Metastatic Pancreatic Carcinoma in the Ovary (tissue), 1 donor: ENCODE measurements around a stretch of chr10.

GRCh38 chr10:22536399-22537674, 177.5 kb downstream of the PIP4K2A start:
- PRO-cap = no peak

DNA sequence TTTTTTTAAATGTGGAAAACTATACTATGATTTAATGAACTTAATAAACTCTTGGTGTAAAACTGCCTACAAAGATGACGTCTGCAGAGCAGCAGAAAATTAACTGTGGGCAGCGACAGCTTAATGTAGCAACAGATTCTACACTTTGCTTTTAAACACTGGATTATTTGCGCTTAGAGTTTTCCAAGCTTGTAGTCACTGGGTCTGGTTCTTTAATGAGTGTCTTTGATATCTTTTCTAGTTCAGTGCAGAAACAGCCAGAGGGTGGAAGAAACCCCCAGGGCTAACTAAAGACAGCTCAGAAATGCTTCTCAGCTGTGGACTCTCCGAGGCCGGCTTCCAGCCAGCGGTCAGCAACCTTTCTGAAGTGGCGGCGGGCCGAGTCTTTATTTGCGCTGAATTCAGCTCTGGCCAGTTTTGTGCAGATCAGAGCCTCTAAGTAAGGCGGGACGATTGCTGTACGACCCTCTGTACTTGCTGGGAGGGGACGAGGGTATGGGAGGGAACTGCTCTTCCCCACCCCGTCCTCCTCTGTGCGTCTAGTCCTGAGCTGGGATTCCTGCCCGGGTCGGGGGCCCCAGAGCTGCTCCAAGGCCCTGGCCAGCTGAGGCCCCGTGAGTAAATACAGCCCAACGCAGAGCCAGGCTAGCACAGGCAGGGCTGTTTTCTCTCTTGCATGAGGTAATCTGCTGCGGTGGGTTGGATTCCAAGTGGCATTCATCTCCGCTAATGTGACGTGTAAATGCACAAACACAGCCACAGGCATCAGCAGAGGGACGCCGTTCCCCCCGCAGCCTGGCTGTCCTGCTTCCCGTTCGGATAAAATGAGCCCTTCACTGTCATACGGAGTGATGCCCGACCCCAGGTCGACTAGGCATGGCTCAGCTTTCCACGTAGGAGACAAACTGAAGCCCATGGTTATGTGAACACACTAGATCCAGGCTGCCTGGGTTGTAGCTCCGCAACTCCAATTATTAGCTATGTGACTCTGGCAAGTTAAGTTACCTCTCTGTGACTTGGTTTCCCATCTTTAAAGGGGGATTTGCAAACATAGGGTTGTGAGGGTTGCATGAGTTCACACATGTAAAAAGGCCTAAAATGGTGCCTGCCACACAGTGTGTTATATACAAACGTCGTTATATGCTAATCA, 159.7 kb downstream of the PIP4K2A start:
- PRO-cap = no peak

- PRO-cap = no peak
Measured at GRCh38 chr10:22572617-22573699, 141.4 kb downstream of the PIP4K2A start.

- PRO-cap = no peak
Measured at GRCh38 chr10:22649314-22649961, 64.9 kb downstream of the PIP4K2A start.

- PRO-cap = bidirectional peak, plus-strand start at chr10:23344301, minus-strand start at chr10:23344044
Measured at GRCh38 chr10:23343544-23344197, 926 bp downstream of the C10orf67 start.

GRCh38 chr10:23446624-23447354, 7.9 kb downstream of the OTUD1 start:
- PRO-cap = no peak

DNA sequence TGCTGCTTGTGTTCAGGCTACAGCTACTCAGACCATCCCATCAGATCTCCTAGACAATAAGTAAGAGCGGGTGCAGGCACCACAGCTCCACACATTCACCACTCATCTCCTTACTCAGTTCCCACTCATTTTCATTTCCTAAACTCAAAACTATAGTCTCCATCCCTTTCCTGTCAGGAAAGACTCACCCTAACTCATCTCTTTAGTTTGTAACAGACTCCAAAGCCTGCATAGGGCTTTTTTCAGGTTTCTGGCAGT, 383.0 kb downstream of the OTUD1 start:
- PRO-cap = no peak

GRCh38 chr10:24008521-24009074, 200.3 kb upstream of the KIAA1217 start:
- PRO-cap = no peak

DNA sequence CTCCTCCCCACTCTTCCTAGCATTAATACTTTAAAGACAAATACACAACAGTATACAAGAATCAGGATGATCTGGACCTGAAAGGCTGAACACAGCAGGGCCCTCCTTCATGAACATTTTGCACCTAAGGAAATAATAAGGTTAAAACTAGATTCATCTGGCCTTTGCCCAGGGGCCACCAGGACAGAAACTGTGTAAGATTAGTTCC, 1.7 kb upstream of the KIAA1217 start:
- PRO-cap = no peak

DNA sequence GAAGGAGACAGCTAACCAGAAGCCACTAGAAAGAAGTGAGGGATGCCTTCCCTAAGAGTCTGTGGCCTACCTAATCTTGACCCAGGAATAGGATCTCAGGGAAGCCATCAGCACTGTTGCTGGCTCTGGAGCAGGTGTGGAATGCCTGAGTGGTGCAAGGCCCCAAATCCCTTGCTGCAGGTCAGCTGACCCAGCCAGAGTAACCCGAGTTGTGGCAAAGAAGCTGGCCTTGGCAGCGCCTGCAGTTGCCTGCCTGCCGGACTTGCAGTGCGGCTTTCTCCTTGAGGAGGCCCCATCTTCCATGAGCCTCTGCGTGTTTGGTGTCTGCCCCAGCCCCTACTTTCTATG, 5.8 kb downstream of the KIAA1217 start:
- PRO-cap = no peak

DNA sequence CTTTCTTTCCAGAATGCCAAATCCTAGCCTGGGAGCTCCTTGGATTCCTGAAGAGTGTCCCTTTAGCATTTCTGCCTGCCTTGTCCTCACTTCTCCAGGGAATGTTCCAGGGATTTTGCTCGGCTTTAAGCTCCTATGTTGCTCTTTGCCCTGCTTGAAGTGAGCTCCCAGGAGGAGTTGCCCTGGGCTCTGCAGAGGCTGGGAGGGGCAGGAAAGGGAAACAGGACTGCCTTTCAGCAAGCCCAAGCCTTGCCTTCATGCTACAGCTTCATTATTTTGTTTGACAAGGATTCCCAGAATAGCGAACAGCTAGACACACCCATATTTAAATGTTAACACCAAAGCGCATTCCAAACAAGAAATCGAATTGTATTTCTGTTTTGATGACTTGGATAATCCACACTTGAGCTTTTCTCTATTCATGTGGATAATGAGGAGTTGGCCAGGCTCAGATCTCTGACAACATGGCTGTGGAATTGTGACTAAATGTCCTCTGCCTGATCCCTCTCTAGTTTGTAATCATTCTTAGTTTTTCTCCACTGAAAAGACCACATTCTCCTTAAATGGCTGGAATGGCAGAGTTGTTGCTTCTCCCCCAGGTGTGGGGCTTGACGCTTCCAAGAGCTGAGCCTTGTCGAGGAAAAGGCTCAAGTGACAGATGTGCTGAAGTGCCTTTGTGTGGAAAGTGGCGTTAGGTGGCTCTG, 6.3 kb downstream of the KIAA1217 start:
- PRO-cap = no peak

- PRO-cap = no peak
Measured at GRCh38 chr10:24449128-24449758, 240.3 kb downstream of the KIAA1217 start.

GRCh38 chr10:24451369-24451786, 242.4 kb downstream of the KIAA1217 start:
- PRO-cap = no peak

DNA sequence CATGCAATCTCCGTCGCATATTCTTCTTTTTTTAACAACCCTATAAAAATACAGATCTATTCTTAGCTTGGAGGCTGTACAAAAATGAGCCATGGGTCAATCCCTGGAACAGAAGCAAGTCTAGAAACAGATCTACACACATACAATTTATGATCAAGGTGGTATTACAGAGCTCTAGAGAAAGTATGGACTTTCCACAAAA, 71.7 kb downstream of the ARHGAP21 start:
- PRO-cap = no peak

DNA sequence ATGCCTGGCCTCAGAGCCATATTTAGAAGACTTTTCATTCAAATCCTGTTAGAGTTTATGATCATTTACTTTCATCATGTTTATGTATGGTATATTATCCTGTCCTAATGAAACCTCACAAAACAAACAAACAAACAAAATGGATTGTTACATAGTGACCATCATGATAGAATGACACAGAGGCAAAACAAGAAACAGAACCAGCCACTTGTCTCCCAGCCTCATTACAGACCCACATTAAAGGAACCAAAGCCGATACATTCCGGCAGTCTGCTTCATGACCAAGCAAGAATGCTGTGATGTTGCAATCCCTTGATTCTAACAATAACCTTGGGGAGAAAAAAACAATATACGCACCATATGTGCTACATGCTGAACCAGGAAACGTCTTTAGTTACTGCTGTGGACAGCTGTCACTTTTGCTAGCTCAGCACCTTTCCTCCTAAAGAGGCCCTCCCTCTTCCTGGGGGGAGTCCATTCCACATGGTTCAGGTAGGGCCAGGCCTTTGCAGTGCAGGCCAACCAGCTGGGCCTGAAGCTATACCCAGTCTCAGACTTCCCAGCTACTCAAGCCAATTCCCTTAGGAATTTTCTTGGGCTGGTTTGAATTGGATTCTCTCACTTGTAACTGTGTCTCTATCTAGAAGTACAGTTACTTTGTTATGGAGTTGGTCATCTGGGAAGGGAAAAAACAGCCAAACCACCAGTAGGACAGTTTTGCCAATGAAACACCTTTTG, 79.1 kb downstream of the PRTFDC1 start:
- PRO-cap = no peak

DNA sequence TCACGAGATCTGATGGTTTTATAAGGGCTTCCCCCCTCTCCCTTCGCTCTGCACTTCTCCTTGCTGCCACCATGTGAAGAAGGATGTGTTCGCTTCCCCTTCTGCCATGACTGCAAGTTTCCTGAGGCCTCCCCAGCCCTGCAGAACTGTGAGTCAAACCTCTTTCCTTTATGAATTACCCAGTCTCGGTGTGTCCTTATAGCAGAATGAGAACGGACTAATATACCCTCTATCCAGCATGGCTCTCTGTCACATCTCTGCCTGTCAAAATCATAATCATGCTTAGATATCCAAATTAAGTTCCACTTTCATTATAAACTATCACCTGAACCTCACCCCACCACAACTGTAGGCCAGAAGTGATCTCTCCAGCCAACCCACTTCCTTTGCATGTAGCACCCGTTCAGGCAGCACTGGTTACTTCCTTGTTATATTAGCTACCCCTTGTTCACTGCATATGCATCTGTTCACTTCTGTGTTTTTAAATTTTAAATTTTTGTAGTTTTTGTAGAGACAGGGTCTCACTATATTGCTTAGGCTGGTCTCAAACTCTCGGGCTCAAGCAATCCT, 64.9 kb downstream of the PRTFDC1 start:
- PRO-cap = no peak

DNA sequence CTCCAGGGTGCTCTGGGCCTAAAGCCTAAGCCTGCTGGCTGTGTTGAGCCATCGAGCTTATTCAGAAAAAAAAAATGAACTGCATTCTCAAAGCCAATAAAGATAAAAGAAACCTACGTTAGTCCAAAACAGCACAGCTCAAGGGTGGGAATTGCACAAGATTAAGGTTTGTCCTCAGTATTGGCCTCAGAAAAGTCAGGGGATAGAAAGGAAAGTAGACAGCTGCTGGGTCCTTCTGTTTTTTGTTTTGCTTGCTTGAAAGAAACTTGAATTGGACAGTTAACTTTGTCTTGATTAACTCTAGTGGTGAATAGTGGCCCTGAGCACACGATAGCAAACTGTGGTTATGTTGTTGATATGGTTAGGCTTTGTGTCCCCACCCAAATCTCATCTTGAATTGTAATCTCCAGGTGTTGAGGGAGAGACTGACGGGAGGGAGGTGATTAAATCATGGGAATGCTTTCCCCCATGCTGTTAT, 22.7 kb upstream of the PRTFDC1 start:
- PRO-cap = no peak

DNA sequence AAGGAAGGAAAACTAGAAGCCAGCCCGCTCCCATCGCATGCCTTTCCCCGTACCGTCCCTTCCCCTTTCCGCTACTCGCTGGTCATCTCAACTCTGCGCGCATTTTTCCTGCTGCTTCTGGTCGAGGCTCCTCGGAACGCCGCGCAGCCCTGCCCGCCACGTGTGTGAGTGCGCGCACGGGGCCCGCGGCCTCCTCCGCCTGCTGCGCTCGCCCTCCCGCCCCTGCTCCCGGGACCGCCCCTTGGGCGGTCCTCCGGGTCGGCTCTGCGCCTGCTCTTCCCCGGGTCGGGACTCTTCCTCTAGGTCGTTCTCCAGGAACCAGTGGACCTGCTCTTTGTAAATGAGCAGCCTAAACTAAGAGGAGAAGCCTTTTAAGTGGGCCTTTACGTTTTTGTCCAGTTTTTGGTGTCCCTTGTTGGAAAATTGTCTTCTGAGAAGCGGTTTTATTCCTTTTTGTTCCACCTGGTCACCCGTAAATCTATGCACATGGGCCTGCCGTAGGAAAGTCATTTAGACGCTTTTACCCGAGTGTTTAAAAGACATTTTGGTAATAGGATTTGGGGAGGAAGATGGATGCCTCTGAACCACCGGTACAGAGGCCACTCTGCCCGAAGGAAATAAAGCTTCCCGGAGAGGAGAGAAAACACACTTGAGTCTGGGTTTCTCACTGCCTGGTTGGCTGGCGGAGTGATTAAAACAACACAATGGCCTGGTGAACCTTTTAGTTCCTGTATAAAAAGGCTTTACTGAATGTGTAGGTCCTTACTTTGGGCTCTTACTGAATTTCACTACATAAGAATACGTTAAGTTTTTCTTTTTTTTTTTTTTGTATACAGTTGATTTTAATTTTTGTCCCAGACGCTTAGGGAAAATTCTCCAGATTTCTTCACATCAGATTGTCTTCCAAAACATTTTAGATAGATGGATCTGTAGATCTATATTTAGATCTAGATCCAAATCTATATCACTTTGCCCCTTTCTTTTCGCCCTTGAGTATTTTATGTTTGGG, 700 bp downstream of the THNSL1 start:
- PRO-cap = bidirectional peak, plus-strand start at position 302 of the sequence, minus-strand start at position 160 of the sequence

DNA sequence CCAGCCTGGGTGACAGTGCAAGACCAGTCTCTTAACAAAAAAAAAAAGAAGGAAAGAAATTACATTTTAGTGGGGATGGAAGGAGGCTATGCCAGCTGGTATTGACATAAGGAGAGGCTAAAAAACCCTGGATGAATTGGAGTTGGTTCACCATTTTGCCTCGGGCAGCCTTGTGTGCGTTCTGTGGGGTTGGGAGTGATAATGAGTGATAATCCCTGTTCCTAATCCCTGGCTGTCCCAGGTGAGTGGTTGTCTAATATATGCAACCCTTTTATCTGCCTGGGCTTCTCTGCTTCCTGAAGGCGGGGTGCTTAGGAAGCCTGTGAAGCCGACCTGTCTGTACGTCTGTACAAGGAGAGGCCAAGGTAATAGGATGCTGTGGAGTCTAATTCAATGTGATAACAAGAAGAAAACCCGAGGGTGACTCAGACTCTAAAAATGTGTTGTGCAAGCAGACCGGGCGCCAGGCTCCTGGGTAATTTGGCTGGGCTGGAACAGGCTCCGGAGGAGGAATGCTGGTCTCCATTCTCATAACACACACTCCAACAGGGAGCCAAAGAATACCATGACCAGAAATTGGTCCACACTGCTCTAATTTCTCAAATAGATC, 43.5 kb downstream of the THNSL1 start:
- PRO-cap = no peak

- PRO-cap = no peak
Measured at GRCh38 chr10:25521088-25521536, 346.3 kb downstream of the GPR158 start.